Rectum (tissue), 1 donor: Measurements from ENCODE around the gene CUZD1.

DNA sequence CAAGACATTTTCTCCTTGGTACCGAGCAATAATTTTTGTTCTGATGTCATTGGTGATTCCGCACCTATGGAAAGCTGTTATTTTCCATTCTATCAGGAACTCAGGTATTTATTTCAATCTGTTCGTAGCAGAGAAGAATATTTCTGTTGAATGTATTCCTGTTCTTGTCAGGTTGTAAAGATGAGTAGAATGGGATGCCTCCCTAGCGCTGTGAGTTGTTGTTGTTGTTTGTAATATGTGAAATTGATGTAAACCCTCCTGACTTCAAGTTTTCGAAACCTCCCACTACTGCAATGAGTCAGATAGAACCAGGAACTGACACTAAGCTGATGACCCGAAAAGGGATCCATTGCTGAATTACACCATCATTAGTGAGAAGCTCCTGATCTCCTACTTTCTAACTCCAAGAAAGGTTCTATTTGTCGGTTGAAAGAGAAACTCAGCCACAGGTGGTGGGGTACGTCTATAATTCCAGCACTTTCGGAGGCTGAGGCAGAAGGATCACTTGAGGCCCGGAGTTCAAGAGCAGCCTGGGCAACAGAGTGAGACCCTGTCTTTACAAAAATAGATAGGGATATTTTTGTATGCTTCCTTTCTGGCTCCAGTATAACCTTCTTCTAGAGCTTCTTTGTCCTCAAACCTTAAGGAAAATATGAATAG lies 21.4 kb upstream of the INPP5F start:
- PRO-cap = no peak

GRCh38 chr10:119831873-119832160 lies 40.8 kb downstream of the MCMBP start:
- PRO-cap = no peak

GRCh38 chr10:119858802-119859216 lies 13.8 kb downstream of the MCMBP start:
- PRO-cap = no peak

DNA sequence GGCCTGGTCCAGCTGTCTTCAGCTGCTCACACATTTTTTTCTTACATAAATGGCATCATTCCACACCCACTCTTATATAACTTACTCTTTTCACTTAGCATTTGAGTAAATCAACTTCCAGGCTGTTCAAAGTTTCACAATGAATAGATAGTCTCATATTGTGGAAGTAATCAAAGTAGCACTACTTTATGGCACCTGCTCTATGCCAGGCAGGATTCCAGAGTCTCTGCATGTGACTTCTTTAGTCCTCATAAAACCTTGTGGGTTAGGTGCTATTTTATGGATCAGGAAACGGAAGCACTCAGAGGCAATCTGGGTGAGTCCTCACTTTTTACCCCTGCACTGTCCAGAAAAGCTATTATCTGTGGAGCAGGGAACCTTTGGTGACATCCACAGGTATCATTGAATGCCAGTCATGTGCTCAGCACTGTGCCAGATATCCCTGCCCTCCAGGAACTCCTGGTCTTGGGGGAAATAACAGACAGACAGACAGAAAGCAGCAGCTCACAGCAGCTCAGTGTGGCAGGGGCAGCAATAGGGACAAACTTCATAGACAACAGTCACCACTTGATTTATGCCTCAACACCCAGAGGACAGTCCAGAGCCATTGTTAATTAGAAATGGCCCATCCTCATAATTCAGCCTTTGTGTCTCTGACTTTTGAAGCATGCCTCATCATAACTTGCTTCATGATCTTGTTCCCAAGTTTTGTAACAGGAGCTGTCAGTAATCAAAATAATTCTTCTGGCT lies 160.6 kb downstream of the SEC23IP start:
- PRO-cap = bidirectional peak, plus-strand start at position 280 of the sequence, minus-strand start at position 32 of the sequence

DNA sequence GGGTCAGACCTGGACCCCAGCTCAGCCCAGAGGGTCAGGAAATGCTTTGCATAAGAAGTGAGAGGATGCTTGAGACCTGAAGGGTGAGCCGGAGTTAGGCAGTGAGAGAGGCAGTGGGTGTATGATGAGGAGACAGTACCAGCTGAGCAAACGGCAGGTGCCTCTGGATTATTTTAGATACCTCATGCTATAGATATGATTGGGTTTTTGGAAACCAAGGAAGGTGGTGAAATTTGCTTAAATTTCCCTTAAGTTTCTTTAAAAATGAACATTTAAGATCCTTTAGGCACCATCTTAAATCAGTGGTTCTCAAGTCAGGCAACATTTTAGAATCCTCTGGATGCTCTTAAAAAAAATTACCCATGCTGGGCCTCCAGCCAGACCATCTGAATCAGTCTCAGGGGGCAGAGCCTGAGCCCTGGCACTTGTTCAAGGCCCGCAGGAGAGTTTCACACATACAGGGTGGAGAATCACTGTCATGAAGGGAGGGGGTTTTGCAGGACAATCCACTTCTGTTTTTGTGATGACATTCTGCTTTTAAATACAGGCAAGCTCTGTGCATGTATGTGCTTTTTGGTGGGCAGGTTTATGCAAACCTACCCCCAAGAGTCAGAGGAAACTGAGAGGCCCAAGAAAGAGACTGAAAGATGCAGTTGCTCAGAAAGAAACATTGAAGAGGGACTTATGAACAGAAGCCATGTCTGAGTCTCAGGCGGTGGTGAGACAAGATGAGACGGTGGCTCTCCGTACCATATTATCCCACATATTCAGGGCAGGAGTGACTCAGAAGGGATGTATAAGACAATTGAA lies 268.5 kb downstream of the SEC23IP start:
- PRO-cap = no peak

DNA sequence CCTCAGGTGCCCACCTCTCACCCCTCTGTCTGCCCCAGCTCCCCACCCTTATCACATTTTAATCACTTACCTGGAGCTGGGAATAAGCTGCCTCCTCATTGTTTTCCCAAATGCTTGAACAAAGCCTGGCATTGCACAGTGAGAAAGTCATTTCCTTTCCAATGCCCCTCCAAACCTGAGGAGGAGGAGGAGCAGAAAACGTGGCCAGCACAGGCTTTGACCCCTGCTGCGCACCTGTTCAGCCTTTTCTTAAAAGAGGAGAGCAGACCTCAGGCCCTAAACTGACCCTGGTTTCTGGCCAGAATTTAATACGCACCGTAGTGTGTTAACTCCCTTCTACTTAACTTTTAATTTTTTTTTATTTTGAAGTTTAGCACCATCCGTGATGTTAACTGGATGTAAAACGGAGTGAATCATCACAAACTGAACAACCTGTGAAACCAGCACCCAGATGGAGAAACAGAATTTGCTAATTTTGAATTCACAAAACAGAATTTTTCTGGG lies 129.5 kb downstream of the WDR11 start:
- PRO-cap = no peak

- PRO-cap = unidirectional peak, plus-strand start at chr10:121283333
These were observed 315.2 kb downstream of the FGFR2 start for GRCh38 chr10:121283137-121283442.

DNA sequence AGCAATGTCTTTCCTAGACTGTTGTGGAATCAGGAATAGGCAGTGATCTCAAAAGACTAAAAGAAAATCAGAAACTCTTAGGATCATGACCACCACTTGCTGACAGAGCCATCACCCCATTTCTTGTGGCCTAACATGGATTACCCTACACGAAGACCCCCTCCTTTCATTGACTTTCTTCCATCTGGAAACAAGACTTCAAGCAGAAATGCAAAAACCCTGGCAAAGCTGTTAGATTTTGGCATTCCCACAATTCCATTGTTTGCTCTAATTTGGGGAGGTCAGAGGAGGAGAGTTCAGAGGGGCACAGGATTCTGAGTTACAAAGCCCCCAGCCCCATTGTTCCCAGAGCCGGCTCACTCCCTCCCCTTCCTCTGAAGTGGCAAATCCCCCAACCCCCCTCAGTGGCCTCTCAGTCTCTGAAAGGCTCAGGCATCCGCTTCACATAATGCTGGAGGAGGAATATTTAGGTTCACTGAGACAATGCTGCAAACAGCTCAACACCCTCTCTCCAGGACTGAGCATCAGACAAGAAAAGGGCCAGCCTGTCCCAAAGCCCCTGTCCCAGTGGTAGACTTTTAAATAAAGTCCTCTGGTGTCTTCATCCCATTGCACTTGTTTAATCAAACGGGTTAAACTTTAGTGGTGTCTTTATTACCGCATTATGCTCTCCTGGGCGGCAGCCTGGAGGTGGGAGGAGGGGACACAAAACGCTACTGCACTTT lies 258.1 kb downstream of the FGFR2 start:
- PRO-cap = no peak

- PRO-cap = bidirectional peak, plus-strand start at chr10:121598619, minus-strand start at chr10:121598425
These were observed 312 bp upstream of the FGFR2 start for GRCh38 chr10:121598522-121598989.

DNA sequence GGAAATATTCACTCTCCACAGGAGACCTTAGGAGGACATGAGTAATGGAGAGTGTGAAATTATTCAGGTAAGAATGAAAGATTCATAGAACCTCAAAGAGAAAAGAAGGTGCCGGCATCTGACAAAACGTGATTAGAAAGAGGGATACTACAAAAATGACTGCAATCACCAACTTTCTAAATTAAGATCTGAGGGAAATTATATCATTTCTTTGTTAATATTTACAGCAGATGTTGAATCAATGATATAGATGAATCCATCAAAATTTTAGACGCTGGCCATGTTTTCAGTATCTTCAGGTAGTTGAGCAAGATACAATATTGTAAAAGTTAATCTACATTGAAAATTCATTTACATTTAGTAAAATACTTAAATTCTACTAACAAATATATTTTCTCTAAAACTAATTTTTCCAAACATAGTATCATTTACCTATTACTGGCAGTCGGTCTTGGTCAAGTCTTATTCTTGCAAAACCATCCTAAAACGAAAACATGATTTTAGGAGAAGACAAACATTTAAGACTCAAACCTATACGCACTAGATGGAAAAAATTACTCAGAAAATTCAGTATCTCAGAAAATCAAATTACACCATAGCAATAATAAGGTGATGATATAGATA lies 15.0 kb downstream of the NSMCE4A start:
- PRO-cap = no peak

DNA sequence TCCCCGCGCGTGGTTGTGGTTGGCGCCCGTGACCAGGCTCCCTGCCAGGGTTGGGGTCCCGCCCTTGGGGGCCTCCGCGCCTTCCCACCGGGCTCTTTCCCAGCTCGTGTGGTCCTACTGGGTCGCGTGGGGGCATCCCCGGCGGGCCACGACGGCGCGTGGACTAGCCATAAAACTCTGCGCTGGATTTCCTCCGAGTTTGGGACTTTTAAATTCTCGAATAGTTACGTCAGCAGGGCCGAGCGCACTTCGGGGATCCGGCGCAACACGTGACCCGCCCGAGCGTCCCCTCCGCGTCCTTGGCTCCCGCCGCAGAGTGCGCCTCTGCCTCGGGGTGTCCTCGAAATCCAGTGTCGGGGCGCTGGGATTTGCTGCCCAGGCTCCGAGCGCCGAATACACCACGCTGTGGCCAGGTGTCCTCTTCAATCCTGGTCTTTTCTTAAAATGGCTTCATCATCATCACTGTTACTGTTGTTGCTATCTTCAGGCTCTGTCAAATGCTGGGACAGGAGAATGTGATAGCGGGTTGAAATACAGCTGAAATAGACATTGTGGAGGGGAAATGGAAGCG lies 124.7 kb downstream of the TACC2 start:
- PRO-cap = bidirectional peak, plus-strand start at position 285 of the sequence, minus-strand start at position 184 of the sequence

- PRO-cap = no peak
These were observed 138.0 kb downstream of the TACC2 start for GRCh38 chr10:122126579-122127728.

- PRO-cap = no peak
These were observed 7.0 kb upstream of the BTBD16 start for GRCh38 chr10:122263961-122264593.

DNA sequence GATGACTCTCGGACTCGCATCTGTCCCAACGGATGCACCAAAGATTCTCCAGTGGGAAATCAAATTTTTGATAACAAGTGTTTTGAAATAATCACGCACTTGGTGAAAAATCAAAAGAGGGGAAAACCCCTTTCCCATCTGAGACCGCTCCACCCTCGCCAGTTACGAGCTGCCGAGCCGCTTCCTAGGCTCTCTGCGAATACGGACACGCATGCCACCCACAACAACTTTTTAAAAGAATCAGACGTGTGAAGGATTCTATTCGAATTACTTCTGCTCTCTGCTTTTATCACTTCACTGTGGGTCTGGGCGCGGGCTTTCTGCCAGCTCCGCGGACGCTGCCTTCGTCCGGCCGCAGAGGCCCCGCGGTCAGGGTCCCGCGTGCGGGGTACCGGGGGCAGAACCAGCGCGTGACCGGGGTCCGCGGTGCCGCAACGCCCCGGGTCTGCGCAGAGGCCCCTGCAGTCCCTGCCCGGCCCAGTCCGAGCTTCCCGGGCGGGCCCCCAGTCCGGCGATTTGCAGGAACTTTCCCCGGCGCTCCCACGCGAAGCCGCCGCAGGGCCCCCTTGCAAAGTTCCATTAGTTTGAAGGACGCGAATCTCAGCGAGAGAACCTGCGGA lies 565 bp upstream of the HTRA1 start:
- PRO-cap = no peak

DNA sequence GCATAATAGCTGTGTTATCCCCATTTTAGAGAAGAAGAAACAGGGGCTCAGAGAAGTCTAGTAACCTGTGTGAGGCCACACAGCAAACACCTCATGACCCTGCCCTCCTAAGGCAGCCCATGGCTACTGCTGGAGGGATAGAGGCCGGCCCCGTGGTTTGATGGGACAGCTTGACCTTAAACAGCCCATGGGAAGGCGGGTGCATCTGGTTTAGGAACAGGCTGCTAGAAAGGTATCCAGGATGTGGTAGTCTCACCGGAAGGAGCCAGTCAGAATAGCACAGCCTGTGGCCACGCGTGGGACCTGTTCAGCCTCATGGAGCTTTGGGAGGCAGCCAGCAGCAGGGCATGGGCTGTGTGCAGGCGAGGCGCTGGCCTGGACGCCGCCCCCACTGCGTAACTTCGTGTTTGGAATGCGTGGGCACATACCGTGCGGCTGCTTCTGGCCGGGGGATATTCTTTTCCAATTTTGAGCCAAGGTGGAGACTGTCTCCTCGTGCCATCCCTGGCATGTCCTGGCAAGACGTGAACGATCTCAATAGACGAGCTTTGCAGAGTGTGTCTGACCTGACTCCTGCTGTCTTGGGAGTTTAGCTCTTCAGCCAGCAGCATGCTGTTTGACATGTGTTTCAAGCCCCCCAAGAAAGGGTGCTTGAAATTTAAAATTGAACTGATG lies 29.9 kb downstream of the HTRA1 start:
- PRO-cap = no peak

DNA sequence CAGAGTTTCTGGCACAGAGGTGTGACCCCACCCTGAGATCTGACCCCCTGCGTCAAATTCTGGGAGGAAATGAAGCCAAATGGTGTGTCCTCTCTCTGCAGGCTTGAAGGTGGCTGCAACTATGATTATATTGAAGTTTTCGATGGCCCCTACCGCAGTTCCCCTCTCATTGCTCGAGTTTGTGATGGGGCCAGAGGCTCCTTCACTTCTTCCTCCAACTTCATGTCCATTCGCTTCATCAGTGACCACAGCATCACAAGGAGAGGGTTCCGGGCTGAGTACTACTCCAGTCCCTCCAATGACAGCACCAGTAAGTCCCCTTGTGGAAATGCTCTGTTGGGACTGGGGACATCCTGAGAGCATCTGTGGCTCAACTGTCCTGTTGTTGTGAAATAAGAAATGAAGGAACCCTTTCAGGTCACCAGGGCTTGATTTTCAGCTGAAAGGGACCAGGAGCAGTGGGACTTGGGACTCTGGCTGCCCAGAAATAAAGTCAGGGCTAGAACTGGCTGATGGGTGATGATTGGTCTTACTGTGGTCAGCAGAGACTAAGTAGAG lies 36.7 kb upstream of the SPADH start:
- PRO-cap = no peak

DNA sequence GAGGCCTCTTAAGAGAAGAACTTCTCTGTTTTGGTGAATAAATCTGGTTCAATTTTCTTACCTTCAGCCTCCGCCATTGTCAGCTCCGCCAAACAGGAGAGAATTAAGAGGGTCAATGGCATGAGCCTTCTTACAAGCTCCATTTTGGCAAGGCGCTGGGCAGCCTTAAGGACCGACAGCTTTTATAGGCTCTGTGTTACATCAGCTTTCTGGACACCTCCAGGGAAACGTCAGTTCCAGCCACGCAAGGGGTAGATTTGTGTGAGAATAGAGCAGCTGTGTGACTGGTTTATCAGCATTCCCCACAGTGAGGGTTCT lies at the start of gene CUZD1:
Gene CUZD1 (minus strand): TSS at position 157 of the 318 bp plus-strand sequence.
- PRO-cap = no peak

GRCh38 chr10:123038886-123039871 lies 30.4 kb downstream of the ACADSB start:
- PRO-cap = no peak

GRCh38 chr10:123134698-123135039 lies 1.1 kb upstream of the HMX3 start:
- PRO-cap = no peak

DNA sequence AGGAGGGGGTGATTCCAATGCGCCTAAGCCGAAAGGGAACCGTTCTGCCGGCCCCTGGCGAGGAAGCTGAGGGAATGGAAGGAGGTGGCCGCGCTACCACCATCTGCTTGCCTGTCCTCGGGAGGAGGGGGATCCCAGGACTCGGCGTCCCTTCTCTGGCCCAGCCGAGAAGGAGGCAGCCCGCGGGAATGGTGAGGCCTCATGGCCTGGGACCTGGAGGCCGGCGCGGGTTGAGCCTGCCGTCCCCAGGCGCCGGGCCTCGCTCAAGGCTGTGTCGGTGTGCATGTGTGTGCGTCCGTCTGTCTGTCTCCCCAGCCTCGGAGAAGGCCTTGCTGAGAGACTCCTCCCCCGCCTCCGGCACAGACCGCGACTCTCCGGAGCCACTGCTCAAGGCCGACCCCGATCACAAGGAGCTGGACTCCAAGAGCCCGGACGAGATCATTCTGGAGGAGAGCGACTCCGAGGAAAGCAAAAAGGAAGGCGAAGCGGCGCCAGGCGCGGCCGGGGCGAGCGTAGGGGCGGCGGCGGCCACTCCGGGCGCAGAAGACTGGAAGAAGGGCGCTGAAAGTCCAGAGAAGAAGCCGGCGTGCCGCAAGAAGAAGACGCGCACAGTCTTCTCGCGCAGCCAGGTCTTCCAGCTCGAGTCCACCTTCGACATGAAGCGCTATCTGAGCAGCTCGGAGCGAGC lies 1.1 kb downstream of the HMX3 start:
- PRO-cap = no peak